ENCODE results near the genes COCH and DTD2.

DNA sequence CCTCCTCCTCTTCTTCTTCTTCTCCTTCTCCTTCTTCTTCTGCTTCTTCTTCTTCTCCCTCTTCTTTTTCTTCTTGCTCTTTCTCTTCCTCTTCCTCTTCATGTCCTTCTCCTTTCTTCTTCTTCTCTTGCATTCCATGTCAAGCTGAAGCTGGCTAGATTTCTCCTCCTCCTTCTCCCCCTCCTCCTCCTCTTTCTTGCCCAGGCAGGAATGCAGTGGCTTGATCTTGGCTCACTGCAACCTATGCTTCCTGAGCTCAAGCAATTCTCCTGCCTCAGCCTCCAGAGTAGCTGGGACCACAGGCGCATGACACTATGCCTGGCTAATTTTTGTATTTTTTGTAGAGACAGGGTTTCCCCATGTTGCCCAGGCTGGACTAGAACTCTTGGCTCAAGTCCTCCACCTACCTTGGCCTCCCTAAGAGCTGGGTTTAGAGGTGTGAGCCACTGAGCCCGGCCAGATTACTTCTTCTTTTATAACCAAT lies 297.6 kb downstream of the PRKD1 start:
- RRBS: no CpG with 5 or more reads among the region's 2 CpGs

DNA sequence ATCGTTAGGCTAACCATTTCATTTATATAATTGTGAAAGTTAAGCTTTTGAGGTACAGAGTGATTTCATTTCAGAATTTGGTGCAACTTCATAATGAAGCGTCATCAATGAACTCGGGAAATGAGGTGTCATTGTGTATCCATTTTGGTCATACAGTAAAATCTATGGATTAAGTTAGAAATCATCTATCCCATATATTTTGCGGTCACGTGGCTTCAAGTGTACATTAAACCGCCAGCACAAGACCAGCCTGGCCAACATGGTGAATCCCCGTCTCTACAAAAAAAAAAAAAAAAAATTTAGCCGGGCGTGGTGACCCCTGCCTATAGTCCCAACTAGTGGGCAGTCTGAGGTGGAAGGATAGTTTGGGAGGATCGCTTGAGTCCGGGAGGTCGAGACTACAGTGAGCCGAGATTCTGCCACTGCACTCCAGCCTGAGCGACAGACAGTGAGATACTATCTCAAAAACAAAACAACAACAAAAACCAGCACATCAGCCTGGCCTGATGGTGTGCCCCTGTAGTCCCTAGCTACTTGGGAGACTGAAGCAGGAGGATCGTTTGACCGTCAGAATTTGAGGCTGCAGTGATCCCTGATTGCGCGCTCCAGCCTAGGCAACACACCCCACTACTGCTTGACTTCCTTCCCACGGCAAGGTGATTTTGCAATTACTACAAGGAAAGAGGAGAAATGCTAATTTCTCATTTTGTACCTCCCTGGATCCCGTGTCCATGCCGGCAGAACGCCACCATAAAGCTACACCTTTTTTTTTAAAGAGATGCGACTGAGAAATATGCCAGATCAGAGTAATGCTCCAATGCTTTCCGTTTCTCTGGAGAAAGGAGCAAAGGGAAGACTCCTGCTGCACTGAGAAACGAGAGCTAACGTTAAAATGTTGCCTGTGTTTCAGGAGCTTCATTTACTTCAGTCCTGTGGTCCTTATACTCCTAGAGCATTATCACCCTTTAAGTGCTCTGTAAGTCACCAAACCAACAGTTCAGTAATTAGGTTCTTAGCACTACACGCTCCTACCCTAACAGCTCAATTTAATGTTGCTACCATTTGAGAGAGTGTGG lies 756 bp upstream of the SCFD1 start:
- RRBS: 37% methylated on average over 4 of the region's 27 CpGs

GRCh38 chr14:30873970-30875029 lies at the start of gene COCH:
Gene COCH, plus strand, starts transcription at chr14:30874559.
- RRBS: 4% methylated on average over 25 of the region's 107 CpGs

GRCh38 chr14:30908900-30909367 lies 34.6 kb downstream of the COCH start:
- RRBS: no CpG with 5 or more reads among the region's 3 CpGs

DNA sequence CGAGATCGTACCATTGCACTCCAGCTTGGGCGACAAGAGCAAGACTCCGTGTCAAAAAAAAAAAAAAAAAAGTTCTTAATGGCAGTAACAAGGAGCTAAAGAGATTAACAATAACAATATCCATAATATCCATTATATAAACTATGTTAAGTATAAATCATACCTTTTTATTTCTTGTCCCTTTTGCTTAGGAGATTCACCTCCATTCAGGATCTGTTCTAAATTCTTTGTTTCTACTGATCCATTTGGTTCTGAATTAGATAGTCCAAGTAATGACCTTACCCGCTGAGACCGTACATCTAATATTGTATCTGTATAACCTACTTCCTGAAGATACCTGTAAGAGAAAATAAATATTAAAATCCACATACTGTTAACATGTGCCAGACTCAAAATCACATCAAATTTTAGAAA lies 72.6 kb downstream of the COCH start:
- RRBS: no CpG with 5 or more reads among the region's 6 CpGs

DNA sequence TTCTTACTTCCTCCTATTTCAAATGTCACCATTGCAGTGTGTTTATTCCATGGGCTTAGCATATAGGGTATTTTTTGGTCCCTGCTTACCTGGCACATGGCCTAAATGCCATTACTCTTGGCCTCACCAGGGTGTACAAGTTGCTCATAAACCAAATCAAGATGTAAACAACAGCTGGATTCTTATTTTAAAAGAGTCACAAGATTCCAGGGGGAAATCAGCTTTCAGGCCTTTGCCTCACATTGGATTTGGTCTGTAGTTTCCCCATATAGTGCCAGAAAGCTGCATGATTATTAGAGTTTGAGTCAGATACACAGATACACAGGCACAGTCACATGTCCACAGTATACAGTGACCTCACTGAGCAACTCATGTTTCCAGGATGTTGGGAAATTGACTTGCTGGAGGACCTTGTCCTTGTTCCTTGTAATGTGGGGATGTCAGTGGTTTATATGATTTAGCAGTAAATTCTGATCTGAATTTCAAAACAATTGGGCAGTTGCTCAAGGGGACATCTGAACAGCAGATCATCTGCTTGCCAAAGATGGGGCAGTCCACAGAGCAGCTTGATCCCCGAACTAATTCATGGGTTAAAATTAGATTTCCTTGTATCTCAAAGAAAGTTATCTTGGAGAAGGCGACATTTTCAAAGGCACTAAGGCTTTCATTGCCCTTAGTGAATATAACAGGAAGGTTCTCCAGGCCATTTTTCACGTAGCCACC lies 64.6 kb upstream of the STRN3 start:
- RRBS: no CpG with 5 or more reads among the region's 3 CpGs

DNA sequence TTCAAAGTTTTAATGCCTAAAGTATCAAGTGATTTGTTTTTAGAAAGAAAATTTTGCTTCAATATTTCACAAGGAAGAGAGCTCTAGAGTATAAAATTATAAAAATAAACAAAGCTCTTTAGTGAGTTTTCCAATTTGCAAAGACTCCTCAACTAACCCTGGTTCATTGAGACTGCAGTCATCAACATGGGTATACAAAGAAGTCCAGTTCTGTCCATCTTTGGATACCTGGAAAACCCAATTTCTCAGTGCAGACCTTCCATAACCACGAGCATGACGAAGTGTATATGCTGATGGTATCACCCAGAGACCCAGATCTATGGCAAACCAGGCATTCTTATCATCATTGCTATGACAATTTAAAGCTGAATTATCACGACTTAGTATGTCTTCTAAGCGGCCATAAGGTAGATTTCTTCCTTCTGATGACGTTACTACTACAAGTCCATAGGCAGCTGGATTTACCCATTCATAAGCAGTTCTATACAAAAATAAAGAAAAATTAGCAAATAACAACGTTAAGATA lies 72.8 kb downstream of the HECTD1 start:
- RRBS: no CpG with 5 or more reads among the region's 6 CpGs

DNA sequence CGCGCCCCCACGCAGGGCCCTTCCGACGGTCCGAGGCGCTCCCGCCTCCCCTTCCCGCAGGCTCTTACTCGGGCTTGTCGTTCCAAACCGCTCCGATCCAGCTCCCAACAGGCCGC lies 412 bp downstream of the HECTD1 start:
- RRBS: 0% methylated on average over 3 of the region's 14 CpGs

DNA sequence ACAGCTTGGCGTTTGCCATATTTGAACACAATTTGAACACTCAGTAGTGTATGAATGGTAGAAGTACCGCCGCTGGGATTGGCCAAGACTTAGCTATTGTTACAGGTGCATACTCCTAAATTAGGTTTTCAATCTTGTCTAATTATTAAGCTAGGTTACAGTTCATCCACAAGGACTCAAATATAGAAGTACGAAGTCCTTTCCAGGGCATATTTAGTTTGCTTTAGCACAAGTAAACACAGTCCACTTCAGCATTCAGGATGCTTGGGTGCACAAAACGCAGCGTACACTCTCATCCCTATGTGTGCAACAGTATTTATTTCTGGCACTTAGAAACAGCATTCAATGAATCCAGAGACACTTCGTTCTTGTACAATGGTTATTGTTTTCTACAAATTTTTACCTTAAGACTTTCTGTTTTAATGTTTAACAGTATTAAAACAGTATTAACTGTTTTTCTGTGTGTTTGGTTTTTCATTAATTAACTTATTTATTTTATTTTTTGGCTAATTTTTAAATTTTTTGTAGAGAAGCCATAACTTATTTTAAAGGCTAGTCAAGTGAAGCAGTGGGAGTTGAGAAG lies 50.6 kb upstream of the HECTD1 start:
- RRBS: no CpG with 5 or more reads among the region's 7 CpGs

DNA sequence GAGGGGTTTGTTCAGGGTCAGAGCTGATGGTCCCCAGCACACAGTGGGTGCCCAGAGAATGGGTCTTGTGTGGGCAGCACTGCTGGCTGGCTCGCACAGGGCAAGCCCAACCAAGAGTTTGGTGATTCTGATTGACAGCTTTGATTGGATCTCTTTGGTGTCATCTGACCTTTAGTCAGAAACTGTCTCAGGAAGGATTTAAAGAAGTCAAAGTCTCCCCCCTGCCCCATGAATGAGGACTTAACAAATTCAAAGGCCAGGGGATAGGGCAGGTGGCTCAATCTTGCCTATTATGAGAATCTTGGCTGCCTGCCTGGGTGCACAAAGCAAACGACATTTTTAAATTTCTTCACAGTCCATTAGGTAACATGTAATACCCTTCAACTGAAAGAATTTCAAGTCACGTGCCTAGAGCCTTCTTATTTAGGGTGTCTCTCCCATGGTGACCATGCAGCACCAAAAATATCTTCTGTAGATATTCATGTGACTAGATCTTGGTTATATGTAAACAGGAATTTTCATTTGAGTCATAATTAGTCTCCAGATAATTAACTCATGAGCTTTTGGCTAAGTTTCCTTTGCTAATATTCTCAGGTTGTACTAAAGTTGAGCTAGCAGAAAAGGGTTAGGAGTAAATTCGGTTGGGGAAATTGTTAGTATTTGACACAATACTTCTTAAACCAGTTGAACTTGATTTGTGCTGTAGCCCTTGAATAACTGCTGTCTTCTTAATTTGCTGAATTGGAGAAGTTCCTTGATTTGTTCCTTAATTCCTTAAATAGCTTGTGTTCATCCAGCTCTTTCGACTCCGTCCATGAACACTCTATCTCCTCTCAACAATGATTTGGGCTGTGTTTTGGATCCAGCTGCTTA lies 54.5 kb upstream of the HECTD1 start:
- RRBS: no CpG with 5 or more reads among the region's 6 CpGs

DNA sequence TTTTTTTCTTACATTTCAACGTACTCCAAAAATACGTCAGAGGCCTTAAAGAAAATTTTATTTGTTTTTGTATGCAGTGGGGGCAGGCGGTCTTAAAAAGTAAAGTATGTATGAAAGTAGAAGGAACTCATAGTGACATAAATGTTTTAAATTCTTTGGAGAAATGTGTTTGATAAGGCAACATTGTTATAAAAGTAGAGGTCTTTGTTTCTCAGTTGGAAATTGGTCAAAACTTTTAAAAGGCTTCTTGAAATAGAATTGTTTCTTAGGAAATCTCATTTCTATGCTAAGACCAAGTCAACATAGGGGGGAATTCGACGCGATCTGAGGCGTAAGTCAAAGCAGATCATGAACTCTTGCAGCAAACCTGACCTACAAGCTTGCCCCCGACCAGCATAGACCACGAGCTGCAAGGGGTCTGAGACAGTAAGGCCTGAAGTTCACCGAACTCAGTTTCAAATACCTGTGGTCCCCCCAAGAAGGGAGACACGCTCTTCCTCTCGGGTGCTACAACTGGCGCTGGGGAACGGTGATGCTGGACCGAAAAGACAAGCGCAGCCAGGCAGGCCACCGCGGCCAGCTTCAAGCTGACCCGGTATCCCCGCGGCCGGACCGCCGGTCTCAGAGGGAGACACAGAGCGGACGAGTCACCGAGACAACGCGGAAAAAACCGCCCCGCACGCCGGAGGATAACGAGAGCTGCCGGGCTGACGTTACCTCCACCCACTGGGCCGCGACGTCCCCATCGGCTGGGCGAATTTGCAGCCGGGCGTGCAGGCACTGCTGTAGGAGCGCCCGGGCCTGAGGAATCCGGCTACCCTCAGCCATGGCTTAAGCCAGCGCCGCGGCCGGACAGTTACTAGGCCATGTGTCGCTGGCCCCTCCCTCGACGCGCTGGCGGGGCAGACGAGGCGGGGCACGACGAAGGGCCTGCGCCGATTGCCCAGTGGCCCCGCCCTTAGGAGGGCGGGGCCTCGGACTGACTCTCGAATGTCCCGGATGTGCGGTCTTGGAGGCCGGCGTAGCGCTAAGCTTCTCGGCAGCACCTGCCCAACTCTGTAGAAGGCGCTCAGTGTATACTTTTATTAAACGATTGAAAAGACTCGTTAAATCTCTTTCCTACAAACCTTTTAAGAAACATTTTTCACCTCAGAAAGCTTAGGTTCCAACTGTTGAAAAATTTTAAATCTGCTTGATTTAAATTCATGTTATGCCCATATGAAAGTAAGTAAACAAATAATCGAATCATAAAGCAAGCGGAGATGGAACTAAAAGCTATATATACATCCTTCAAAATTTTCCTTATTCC lies at the start of gene DTD2:
Gene DTD2, minus strand, starts transcription at position 941 of the 1,309 bp plus-strand sequence.
- RRBS: 1% methylated on average over 15 of the region's 76 CpGs

DNA sequence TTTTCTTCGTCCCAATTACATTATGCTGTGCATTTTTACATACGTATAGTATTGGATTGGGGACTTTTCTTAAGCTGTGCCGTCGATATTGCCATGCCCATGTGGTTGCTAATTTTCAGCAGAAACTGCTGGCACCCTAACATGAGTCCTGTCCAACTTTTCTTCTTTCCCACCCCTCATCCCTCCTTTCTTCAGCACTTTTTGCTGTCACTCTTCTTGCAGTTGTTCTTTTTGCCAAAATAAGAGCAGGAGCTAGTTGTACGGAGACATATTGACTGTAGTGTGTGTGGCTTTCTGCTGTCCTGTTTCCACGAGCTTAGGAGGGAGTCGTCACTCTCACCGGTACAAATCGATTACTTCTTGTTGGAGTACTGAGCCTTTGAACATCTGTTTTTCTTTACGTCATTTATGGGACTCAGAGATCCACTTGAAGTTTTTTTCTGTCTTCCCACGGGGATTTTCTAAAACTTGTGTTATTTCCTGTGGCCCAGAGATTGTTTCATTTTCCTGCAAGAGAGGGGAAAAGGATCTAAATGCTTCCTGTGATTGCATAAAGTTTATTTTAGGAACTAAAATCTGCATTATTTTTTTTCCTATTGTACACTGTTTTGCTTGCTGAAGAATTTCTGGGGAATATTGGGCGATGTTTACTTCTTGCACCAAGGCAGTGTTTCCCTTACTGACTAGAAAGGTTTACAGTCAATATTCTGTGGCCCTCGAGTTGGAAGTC lies 199.9 kb upstream of the ARHGAP5 start:
- RRBS: no CpG with 5 or more reads among the region's 13 CpGs

DNA sequence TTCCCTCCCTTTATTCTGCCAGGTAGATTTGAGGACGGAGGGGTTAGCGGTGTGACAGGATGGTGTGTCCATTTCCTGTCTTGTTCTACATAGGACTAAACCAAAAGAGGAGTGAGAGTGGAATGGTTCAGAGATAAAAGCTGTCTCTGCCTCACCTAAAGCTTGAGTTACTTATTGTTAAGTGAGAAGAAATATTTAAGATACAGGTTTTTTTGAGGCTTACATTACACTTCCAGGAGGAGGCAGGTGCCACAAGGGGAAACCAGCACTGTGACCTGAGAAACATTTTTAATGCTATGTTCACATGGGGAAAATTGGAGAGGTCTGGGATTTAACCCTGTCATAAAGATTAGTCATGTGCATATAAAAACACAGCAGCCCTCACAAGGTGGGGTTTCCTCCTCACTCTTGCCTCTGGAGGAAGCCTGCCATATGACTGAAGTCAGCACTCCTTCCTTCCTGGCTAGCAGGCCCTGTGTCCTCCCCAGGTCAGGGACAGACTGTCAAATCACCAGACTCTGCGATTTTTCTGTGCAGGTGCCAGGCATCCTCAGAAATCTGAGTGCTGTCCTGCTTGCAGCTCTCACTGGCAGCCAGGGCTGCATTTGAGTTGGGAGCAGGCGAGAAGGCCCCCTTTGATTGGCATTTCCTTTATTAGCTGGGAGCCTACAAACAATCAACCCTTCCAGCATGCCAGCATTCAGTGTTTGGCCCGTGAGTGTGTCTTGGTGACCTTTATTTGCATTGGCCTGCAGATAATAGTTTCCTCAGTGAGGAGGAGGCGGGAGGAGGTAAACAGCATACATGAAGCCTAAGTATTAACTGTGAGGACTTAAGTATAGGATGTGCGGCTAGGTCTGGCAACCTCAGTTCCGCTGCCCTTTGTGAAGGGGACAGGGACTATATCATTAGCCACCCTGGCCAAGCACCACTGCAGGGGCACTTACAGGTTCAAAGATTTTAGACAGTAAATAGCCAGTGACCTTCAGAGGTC lies 183.9 kb upstream of the ARHGAP5 start:
- RRBS: no CpG with 5 or more reads among the region's 8 CpGs

DNA sequence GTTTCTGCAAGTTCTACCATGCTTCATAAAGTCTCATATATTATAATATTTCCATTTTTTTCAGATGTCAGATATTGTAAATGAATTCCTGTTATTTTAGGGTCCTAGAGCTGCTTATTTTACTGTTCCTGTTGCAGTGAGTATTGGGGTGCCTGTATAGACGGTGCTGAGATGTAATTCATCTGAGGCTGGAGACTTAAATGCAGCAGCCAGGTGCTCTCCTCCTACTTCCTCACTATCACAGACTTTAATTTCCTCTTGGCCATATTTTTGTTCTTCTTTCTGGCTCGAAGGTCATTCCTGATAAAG lies 141.9 kb upstream of the ARHGAP5 start:
- RRBS: no CpG with 5 or more reads among the region's 2 CpGs

GRCh38 chr14:31945099-31945359 lies 132.1 kb upstream of the ARHGAP5 start:
- RRBS: no CpG with 5 or more reads among the region's 2 CpGs

GRCh38 chr14:32075533-32076034 lies 1.5 kb upstream of the ARHGAP5 start:
- RRBS: no CpG with 5 or more reads among the region's 5 CpGs

DNA sequence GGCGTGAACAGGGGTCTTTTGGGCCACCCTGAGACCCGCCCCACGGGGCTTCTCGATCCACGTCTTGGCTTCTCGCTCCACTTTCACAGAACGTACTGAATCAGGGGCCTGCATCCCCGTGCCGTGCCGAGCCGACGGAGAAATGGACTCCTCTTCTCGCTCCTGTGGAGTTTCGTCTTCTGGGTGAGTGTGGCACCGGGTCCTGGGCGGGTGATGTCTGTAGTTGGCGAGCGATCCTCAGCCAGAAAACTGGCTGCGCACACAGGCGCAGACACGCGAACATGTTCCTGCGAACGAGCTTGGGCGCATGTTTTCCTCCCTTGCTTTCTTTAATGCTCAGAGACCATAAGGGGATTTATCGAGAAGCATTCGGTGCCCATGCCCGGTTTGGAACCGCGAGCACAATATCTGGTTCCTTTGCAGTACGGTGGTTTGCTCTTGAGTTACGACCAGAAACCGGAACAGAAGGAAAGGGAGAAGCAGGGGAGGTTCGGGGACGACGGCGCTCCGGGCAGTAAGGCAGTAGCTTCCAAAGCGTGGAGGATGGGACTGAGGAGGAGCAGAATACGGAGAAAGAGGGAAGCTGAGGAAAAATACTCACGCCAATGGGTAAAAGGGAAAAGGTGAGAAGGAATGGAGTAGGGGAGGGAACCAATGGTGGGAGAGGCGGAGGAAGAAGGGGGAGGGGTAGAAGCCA lies 921 bp upstream of the ARHGAP5 start:
- RRBS: 4% methylated on average over 11 of the region's 42 CpGs

DNA sequence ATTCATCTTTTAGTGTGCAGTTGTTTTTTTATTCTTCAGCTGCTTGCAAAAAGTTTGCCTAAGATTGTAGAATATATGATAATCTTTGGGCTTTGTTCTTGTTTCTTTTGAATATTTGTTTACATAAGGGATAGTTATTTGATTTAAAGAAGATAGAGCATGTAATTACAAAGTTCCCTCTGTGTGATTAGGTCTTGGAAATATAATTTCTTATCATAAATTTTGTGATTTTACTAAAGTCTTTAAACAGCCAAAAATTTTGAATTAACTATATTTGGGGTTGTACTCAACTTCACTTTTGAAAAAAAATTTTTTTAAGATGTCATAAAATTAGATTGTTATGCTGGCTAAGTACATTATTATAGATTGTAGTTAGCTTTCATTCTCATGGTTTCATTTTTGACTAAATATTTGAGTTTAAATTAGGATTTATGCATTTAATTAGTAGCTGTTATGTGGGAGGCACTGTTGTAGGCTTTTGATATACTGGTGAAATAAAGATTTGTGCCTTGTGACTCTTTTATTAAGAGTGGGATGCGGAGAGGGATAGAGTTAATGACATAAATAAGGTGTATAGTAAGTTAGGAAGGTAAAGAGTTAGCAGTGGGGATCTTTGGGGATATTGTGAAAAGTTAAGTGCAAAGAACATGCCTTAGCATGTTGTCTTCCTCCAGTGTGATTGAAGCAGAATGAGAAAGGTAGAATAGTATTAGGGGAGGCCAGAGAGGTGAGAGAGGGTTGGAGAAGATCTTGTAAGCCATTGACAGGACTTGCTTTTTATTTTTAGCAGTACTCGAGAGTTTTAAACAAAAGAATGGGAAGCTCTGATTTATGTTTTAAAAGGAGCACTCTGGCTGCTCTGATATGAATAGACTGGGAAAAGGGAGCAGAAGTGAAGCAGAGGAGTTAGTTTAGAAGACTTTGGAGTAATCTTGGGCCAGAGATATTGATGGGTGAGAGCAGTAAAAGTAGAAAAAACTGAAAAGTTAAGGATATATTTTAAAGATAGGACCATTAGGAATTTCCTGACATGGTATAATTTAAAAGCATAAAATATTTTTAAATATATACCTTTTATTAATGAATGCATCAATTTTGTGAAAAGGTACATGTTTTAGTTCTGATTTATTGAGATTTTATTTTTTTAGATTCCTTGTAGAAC lies 8.8 kb downstream of the ARHGAP5 start:
- RRBS: no CpG with 5 or more reads among the region's 2 CpGs

DNA sequence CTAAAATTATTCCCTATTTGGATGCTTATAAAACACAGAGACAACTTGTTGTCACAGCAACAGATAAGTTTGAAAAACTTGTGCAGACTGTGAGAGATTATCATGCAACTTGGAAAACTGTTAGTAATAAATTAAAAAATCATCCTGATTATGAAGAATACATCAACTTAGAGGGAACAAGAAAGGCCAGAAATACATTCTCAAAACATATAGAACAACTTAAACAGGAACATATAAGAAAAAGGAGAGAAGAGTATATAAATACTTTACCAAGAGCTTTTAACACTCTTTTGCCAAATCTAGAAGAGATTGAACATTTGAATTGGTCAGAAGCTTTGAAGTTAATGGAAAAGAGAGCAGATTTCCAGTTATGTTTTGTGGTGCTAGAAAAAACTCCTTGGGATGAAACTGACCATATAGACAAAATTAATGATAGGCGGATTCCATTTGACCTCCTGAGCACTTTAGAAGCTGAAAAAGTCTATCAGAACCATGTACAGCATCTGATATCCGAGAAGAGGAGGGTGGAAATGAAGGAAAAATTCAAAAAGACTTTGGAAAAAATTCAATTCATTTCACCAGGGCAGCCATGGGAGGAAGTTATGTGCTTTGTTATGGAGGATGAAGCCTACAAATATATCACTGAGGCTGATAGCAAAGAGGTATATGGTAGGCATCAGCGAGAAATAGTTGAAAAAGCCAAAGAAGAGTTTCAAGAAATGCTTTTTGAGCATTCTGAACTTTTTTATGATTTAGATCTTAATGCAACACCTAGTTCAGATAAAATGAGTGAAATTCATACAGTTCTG lies 14.5 kb downstream of the ARHGAP5 start:
- RRBS: no CpG with 5 or more reads among the region's 3 CpGs

- RRBS: 6% methylated on average over 6 of the region's 37 CpGs
Measured at GRCh38 chr14:32200660-32201520, 123.8 kb downstream of the ARHGAP5 start.

Data from AG08470 (cell line).